Frontal cortex (tissue), 2 donors: Measurements from ENCODE around the genes DCLRE1A and ABLIM1.

DNA sequence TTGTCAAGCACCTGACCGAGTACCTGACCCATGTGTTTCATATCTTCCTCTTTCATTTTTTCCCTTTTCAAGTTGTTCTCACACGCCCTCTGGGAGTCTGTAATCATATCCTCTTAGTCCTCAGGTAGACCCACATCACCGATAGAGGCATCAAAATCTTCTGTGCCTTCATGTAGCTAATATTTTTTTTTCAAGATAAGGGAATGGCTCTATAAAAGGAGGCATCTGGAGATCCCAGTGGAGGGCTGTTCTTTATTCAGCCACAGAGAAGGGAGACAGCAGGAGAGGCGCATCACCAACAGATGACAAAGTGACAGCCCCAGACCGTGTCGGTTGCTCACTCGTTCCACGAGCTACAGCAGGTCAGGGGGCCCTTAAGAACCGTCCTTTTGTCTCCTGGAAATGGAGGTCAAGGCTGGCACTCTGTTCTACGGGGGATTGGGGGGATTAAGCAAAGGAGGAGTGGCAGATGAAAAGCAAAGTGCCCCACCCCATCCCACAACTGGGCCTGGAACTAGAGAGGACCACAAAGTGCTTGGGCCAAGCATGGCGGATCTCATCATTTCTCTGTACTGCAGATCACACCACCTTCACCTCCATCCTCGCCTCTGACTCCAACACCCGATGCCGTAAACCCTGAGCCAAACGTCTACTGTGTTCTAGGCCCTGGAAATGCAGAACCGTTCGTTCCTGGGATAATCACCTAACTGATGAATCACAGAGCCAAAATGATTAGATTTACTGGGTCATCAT, 40.2 kb downstream of the HABP2 start:
- RAMPAGE, long total RNA = no peak

DNA sequence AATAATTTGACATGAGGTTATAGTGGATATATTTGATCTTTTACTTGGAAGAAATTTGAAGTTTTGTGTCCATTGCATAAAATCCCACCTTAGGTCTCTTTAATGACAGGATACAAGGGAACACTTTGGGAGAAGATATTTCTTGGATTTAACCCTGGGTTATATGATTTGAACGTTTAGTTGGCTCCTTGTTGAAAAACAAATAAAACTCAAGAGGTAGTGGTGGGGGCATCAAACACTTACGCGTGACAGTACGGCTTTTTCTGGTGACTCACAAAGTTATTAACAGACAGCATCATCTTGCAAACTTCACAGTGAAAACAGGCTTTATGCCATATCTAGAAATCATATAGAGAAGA, 753 bp downstream of the NRAP start:
- RAMPAGE, long total RNA = no peak

GRCh38 chr10:113681848-113682418, 2.2 kb downstream of the CASP7 start:
- RAMPAGE, long total RNA = no peak

GRCh38 chr10:113712520-113713174, 32.9 kb downstream of the CASP7 start:
- RAMPAGE, long total RNA = no peak

- RAMPAGE, long total RNA = no peak
Observed at GRCh38 chr10:113853723-113854744, at the start of gene DCLRE1A. TSS of gene DCLRE1A (minus strand) at chr10:113854082.

DNA sequence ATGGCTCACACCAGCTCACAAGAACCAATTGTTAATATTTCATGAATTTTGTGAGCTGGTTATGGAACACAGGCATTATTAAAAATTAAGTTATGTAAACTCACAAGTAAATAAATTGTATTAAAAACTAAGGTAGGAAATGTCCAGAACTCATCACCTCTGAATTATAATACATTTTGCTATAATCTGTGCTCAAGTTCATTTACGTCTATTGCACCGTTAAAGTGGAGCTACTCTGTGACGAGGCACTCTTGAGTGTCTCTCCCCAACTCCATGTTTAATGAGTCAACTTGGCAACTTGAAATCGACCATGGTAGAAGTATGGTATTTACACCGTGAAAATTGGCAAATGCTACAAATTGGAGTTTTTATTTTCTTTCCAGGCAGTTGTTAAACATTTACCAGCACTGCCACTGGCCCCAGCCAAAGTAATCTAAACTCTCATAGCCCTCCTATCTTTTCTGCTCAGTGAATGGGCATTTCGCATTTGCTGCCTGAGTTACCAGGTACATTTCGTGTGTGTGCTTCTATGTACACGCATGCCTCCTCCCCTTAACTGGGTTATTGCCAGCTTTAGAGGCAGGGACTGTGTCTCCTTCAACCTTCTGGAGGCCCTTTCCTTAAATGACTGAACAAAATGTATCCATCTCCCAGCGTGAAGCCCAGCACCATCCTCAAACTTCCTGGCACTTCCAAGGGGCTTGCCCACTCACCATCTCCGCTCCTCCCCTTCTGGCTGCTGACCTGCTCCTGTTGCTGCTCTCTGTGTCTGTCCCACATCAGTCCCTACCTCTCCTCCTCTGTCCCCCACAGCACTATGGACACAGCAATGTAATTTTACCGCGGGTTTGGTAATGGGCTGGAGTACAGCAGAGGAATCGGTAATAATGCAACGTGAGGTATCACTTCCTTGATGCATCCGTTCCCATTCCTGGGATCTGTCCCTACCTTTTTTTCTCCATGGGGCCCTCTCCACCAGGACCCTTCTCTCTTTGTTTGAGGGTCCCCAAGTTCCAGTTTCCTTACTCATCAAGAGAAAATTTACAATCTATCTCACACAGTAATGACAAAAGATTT, 83.4 kb downstream of the NHLRC2 start:
- RAMPAGE, long total RNA = no peak

DNA sequence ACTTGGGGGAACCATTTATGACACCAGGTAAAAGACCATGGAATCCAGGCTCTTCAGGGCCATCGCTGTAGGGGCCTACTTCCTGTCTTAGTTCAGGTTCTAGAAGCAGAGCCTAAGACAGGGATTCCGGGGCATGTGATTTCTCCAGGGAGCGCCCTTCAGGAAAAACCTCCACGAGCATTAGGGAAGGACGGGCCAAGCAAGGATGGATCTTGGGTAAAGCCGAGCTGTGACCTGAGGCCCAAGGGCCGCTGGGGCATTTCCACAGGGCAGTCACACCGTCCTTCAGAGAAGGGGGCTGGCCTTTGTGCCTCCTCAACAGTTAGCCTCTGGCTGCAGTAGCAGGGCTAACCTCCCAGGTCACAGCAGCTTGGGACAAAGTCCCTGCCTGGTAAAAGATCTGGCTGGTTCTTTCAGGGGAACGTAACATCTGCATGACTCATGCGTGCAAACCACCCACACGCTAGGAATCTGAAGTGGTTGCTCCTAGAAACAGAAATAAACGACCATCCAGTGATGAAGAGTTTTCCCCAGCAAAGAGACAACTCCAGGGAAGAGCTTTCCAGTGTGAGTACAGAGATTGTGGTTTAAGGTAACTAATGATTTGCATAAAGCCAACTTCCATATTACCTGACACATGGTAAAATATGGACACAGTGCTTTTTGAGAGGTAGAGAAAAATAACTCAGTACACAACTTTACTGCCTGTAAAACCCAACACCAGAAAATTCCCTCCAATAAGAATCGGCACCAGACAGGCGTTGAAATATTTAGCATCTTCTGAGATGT, 85.0 kb upstream of the ADRB1 start:
- RAMPAGE, long total RNA = no peak

DNA sequence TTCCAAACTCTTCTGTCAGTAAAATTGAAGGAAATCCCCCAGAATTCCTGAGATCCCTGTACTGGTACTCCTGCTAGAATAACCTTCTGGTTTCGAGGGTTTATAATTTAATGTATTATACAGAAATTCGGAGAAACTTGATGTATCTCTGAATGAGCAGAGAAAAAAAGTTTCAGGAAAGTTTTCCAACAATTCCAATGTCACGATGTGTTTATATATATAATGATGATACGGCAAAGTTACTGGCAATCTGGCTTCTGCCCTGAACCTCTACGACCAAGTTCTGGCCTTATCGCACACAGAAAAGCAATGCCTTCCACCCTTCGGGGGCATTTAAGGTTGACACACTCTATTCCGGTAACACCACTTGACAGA, 2.7 kb upstream of the ADRB1 start:
- RAMPAGE, long total RNA = no peak

DNA sequence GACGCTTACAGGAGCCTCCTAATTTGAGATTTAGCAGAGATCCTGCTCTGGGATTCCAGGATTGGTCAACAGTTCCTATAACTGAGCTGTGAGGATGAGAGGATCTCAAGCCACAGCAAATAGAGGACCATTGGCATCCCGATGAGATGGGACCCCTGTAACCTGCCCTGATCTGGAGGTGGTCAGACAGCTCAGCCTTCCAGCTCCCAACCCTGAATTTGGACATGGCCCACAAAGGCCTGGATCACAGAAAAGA, 32.9 kb downstream of the VWA2 start:
- RAMPAGE, long total RNA = no peak

- RAMPAGE, long total RNA = no peak
Observed at GRCh38 chr10:114393489-114394103, 10.7 kb downstream of the AFAP1L2 start.

- RAMPAGE, long total RNA = no peak
Observed at GRCh38 chr10:114540973-114541381, 117.1 kb downstream of the ABLIM1 start.

DNA sequence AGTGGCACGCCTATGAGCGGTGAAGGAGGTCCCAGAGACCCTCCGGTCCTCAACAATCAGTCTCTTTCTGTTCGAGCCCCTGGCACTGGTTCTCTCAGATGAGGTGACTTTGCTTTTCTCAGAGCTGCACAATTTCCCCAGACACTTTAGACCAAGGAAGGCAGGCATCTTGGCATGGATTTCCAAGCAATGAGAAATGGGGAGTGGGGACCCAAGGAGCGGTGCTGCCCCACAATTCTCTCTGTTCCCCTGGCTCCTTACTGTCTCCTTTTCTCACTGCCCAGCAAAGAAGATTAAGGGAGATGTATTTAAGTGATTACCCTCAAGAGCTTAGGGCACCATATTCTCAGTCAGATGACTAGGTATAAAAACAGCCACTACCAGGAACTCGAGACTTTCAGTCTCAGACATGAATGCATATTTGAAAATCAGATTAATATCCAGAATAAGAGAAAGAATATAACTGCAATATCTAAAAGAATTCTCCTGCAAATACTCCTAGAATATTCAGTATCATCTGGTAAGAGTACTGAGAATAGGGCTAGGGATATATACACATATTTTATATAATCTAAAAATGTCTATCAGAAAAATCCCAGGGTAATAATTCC, at the start of gene ABLIM1:
TSS of gene ABLIM1 (minus strand) at position 243 of the 611 bp plus-strand sequence.
- RAMPAGE, long total RNA = no peak

DNA sequence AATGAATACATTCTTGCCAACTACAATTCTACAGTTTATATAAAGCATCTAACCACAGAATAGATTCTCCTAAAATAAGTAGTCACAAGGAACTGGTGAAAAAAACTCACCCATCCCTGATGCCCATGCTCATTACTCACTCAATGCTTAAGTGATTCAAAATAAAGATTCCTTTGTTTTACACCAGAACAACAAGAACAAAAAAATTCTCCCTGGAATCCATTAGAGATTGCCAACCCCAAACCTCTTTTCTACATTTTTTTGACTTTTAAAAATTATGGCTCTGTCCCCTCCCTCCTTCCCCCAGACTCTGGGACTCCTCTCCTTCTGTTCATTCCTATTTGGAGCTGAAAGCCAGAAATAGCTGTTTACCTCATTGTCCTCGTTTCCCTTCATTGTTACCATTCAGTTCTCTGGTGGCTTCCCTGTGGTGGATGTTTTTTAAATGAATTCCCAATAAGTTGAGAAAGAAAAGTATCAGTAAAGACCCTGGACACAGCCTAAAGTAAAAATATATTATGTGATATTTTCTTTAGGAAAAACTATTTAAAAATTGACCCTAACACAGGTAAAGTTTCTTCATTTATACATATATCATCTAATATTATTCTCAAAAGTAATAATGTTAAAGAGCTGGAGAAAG, 63.2 kb upstream of the FHIP2A start:
- RAMPAGE, long total RNA = no peak

DNA sequence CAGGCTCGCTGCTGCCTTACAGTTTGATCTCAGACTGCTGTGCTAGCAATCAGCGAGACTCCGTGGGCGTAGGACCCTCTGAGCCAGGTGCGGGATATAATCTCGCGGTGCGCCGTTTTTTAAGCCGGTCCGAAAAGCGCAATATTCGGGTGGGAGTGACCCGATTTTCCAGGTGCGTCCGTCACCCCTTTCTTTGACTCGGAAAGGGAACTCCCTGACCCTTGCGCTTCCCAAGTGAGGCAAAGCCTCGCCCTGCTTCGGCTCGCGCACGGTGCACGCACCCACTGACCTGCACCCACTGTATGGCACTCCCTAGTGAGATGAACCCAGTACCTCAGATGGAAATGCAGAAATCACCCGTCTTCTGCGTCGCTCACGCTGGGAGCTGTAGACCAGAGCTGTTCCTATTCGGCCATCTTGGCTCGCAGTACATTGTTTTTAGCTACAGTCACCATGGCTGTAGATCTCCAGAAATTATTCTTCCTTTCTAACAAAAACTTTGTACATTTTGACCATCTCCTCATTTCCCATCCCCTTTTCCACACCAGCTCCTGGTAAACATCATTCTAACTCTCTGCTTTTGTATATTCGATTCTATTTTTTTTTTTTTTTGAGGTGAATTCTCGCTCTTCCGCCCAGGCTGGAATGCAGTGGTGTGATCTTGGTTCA, 275.1 kb downstream of the ATRNL1 start:
- RAMPAGE, long total RNA = no peak

GRCh38 chr10:116001174-116001778, 271.7 kb downstream of the GFRA1 start:
- RAMPAGE, long total RNA = no peak

DNA sequence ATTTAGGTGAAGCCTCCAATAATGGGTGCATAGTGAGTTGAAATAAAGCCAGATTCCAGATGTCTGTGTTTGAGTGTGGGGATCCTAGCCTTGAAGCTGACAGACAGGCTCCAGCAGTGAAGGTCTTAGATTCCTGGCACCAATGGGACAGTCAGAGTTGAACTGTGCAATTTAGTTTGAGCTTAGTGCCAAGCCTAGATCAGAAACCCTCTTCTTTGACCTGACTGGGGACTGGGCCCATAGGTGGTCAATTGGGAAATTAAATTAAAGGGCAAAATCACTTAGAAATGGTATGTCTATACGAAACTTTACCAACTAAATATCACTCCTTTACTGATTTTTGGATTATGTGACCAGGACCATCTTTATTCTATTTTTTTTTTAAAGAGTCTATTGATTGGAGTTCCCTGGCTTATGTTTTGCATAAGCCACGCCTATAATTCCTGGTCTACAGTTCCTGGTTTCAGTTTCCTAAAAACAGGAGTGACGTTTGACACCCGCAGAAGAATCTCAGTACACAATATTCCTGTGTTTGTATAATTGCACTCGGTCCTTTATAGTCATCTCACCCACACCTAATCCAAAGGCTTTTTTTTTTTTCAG, 201.4 kb downstream of the GFRA1 start:
- RAMPAGE, long total RNA = no peak

DNA sequence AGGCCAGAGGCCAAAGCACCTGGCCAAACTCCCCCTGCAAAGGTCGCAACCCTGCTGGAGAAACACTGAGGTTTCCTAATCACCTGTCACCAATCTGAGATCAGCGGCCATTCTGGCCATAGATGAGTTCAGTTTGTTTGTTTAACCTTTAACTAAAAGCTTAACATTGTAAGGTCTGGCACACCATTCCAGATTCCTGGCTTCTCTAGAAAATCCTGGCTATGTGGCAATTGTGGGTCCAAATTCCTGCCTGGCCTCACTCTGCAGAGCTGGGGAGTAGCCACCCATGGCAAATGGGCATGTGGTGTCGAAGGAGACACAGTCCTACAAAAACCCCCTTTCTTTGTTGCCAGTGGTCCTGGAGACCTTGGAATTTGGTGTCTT, 65.8 kb downstream of the GFRA1 start:
- RAMPAGE, long total RNA = no peak

- RAMPAGE, long total RNA = no peak
Observed at GRCh38 chr10:116756115-116756801, 13.9 kb upstream of the HSPA12A start.

DNA sequence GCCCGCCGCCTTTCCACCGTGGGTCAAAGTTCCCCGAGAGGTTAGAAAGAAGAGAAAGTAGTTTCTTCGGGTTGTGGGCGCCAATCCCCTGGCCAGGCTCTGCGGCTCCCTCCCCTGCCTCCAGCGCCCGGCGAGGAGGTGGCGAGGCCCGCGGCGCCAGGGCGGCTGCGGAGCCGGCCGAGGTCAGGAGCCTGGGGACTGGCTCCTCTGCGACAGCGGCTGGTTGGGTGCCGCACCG, 2.6 kb downstream of the EMX2 start:
- RAMPAGE, long total RNA = no peak

DNA sequence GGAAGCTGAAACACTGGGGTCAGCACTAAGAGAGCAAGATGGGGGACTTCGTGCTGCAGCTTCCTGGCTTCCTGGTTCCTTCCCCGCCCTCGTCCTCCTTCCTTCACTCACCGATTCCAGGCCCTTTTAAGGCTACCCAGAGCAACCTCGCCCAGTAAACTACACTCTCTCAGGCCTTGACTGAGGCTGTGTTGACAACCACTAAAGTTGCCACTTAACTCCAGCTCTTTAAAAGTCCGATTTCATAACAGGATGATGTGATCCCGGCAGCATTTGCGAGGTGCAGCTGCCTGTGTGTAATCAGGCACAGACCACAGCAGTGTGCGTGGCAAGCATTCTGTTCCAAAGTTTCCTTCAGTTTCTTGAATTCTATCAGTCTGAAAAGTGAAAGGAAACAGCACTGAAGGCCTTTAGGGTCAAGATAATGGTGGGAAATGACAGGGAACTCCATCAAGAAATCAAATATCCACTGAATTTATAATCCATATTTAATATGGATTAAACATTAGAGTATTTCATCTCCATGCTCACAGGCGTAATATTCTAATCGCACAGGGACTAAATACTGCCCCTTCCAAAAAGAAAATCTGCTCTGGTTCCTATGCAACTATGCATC, 110.5 kb downstream of the RAB11FIP2 start:
- RAMPAGE, long total RNA = no peak